Spinal cord (tissue), 3 donors: ENCODE measurements around a stretch of chr15.

GRCh38 chr15:67520330-67520894 is 519 bp upstream of the C15orf61 start:
- PRO-cap: no peak
- RAMPAGE, long total RNA: no peak

DNA sequence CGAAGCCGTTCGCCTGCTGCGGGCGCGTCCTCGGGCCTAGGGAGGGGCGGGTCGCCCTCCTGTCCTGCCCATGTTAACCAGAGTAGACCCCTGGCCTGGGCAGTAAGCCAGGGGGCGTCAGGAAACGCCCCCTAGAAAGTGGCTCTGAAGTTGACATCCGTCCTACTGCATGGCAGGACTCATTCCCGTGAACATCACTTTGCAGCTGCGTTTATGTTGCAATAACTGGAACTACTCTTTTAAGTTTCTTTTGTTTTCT is 788 bp downstream of the C15orf61 start:
- PRO-cap: no peak
- RAMPAGE, long total RNA: no peak

GRCh38 chr15:67916979-67917511 is 91.7 kb downstream of the SKOR1 start:
- PRO-cap: no peak
- RAMPAGE, long total RNA: no peak

DNA sequence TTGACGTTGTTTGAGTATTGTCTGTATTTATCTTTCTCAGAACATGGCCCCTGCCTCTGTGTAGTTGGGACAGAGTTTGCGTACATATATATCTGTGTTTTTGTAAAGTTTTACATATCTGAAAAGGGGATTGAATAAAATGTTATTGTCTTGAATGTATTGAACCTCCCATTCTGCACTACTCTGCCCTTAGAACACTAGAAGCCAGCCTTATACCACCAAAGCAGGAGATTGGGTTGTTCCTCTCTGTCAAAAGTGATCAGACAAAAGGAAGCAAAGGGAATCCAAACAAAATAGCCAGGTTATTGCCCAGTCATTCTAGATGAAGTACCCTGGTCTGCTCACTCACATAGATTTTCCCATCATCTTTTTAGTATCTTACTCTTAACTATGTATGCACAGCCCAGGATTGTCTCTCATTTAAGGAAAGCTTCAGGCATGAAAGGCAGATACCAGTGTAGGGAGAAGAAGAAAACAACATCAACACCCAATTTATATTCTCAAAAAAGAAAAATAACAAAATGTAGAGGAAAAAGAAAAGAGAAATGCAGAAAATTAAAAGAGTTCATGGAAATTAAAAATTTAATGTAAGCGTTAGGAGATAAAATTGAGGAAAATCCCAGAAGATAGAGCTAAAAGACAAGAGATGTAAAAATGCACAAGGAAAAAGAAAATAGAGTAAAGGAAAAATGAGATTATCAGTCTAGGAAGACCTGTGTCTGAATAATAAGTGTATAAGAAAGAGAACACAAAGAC is 27.1 kb downstream of the PIAS1 start:
- PRO-cap: no peak
- RAMPAGE, long total RNA: no peak

DNA sequence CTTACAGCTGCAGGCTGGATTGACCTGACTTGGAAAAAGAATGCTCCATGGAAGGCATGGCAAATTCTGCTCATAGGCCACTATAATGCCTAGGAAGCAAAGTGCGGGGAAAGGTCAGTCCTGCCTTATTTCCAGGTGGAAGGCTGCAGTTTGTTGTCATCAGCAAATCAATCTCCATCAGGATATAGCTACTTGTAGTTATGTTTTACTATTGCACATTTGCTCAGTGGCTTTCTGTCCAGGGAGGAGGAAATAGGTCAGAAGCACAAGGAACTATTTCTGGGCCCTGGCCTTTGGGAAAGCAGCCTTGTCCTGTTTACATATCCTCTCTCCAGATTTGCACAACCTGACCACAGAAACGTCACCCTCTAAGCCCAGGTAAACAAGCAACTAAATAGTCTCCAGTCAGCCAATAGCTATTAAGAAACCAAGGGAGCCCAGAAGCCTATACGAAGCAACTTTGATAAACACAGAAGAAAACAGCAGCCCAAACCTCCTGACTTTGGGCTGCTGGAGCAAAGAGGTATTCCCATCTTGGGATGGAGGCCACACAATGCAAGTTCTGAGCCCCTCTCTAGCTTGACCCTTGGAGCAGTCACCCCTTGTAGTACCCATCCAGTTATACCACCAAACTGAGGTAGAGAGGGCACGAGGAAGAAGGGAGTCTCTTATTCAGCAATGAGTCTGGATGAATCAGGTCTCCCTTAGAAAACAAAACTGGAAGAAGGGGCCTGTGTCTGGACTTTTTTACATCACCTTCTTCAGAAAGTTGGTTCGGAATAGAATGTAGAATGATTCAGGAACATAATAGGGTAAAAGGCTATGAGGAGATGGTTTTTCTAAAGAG is 2.3 kb upstream of the FEM1B start:
- PRO-cap: no peak
- RAMPAGE, long total RNA: no peak

- PRO-cap: no peak
- RAMPAGE, long total RNA: no peak
These were observed 431 bp upstream of the FEM1B start for GRCh38 chr15:68277115-68277513.

GRCh38 chr15:68300215-68300954 is 22.8 kb downstream of the FEM1B start:
- PRO-cap: no peak
- RAMPAGE, long total RNA: no peak

GRCh38 chr15:68375023-68375801 is 56.8 kb downstream of the ITGA11 start:
- PRO-cap: no peak
- RAMPAGE, long total RNA: no peak

- PRO-cap: no peak
- RAMPAGE, long total RNA: no peak
These were observed 37.7 kb downstream of the CORO2B start for GRCh38 chr15:68616474-68616940.

DNA sequence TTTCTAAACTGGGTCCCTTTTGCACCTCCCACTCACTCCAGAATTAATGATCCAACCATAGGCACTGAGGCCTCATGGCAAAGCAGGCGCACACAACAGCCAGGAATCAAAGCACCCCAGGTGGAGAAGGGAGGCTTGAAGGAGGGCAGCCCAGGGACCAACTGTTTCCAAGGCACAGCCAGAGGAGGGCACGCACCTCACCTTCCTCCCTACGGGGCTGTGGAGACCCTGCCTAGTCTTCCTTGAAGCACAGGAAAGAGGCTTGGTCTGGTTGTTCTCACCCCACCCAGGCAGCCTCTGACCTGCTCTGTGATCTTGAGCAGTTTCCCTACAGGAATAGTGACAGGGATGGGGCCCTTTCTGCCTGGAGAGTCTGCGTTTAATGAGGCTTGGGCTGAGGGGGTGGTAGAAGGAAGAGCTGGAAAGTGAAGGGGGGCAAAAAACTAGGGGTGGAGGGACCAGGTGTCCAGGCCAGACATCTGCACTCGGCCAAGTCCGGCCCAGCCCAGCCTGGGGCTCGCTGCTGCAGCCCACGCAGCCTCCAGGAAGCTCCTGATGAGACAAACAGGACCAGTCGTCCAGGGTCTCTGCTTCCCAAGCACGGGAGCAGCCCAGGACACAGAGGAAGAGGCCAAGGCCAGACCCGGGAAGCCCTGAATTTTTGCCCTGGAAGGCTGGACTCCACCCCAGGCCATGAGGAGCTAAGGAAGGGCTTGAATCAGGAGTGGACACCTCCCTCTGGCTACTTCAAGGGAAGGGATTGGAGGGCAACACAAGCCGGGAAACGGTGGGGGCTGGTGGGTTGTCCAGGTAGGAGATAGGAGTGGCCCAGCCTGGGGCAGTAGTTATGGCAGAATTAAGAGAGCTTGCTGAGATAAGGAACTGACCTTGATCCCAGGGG is 89.8 kb downstream of the ANP32A start:
- PRO-cap: no peak
- RAMPAGE, long total RNA: no peak

DNA sequence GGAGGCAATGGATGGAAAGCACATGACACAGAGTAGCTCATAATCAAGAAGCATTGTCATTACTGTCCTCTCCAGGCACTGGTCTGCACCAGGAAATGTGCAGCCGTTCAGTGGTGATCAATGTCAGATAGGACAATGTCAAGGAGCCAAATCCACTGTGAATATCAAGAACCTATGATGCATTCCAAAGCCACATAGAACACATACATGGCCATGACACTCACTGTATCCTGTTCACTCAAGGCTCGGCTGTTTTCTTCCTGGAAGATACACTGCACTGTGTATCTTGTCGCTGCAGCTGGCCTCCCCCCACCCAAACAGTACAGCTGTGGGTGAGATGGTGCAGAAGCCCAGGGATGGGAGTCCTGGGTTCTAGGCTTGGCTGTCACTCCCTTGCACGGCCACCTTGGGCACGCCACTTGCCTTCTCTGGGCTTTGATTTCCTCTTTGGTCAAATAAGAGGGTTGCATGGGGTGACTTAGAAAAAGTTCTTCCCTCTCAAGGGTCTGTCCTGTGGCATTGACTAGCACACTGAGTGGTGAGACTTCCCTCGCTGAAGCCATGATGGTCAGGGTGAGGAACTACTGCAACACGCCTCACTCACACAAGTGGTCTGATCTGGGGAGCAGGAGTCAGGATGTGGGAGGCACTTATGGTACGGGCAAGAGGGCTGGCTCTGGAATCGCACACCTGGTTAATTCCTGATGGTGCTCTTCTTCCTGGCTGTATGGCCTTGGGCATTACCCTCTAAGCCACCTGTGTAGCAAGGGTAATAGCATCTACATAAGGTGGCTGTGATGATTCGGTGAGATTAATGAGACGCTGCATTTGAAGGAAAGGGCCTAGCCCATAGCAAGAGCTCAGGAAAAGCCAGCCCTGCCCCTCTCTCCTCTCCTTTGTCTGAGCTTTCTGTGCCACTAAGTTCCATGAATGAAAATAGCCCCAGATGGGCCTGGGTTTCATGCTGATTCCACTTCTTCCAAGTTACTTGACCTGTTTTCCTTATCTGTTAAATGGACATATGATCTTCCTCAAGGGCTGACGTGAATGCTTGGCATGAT is 44.1 kb downstream of the ANP32A start:
- PRO-cap: no peak
- RAMPAGE, long total RNA: no peak

DNA sequence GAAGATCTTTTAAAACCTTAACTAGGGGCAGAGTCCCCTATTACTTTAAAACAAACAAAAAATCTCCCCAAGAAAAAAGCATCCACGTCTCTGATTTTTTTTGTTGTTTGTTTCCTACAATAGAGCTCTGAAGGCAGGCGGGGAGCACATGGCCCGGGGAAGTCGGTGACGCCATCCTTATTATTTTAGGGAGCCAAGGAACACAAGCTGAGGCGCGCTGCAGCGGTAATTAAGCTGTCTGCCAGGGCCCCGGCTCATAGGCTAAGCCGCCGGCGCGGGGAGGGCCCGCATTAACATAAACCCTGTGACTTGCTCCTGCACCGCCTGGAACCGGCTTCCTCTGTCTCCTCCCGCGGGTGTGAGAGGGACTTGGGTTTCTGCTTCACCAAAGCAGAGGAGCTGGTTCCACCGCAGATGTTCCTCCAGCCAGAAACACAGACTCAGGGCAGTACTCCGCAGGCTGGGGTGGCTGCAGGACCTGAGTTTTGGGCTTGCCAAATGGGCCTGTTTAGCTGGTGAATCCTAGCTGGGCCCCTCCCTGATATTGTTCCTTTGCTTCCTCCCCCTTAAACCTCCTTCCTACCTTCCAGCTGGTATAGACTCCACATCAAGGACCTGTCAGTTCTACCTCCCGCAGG is 25.4 kb downstream of the ANP32A start:
- PRO-cap: no peak
- RAMPAGE, long total RNA: no peak

DNA sequence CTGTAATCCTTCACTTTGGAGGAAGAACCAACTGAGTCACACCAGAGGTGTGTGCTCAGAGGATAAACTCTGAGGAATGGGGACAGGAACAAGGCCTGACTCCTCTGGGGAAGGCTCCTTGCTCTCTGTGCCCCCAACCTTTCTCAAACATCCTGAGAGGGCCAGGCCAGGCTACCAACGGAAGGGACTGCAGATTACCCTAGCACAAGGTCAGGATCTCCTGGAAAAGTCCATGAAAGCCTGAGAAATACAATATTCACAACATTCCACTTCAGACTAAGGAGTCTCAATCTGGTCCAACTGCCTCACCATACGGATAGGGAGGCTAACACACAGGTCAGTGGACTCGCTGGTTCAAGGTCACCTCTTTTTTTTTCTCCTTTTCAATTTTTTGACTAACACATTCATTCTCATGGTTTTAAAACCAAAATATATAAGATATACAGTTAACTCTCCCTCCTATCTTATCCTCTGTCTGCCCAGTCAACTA is 18.9 kb downstream of the ANP32A start:
- PRO-cap: no peak
- RAMPAGE, long total RNA: no peak

DNA sequence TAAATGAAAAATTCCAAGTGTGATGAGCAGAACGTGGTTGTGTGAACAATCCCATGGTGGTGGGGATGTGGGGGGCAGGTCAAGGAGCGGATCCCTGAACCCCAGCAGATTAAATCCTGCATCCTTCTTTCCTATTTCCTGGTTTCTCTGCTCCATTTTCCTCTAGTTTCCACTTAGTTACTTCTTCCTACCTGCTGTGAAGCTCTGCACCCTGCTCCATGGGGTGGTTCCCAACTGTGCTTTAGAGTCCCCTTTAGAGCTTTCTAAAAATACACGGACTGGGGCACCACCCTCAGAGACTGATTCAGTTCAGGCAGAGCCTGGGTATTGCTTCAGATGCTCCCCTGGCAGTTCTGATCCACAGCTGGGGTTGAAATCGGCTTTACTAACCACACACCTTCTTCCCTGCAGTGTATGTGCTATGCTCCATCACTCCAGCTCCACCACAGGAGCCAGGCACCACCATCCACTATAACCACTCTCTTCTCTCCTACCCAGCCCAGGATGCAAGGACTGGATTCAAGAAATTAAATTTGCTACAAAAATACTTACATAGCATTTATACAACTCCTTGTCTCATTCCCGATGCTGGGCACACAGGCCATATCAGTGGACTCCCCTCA is 12.6 kb downstream of the ANP32A start:
- PRO-cap: no peak
- RAMPAGE, long total RNA: no peak

GRCh38 chr15:68819371-68819688 is 1.4 kb downstream of the ANP32A start:
- PRO-cap: no peak
- RAMPAGE, long total RNA: no peak

DNA sequence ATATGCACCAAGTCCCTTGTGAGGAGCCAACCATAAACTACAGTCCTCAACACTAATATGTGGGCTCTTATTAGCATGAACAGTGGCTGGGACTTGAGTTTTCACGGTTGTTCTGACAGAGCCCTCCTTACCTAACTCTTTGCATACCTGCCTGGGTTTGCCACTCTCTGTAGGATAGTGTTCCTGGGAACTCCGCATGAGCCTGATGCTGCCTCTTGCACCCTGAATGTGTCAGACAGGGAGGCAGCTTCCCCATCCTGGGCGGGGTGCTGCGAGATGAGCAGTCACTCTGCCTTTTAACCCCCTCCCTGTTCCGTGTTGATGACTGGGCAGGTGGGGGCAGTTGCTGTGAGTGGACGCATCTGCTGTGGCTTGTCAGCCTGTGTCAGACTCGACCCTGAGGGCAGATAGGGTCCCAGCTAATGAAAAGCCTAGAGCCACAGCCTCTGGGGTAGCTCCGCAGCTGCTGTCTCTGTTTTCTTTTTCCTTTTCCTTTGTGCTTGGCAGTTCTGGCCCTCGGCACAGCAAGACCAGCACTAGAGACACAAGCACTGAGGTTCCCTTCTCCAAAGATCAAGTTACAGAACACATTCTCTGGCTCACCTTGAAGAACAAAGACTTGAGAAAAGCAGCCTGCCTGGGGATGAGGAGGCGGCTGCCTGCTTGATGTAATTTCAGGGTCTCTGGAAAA is 43.1 kb upstream of the GLCE start:
- PRO-cap: no peak
- RAMPAGE, long total RNA: no peak

- PRO-cap: no peak
- RAMPAGE, long total RNA: no peak
These were observed 1.3 kb downstream of the GLCE start for GRCh38 chr15:69161554-69162246.

DNA sequence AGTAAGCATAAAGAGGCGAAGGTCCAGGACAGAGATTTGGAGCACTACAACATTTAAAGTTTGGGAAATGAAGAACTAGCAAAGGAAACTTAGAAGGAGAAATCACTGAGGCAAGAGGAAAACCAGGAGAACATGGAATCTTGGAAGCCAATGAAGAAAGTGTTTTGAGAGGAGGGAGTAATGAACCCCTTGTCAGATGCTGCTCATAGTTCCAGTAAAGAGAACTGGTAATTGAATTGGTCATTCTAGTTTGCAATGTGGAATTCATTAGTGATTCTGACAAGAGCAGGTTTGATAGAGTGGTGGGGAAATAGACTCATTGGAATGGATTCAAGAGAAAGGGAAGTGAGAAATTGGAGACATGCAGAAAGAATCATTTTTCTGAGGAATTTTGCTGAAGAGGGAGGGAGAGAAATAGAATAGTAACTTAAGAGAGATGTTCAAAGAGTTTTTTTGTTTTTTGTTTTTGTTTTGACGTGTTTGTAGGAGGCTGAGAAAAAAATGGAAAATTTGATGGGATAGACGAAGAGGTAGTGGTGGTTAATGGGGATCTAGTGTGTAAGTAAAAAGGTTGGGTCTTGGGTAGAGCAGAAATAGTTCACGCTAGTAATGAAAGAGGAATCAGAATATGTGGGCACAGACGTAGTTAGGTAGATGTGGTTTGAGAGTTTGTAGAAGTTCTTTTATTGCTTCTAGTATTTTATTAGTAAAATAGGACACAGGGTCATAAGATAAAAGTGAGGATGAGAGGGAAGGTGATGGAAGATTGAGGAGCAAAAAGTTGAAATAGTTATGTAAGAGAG is 21.1 kb downstream of the GLCE start:
- PRO-cap: no peak
- RAMPAGE, long total RNA: no peak

DNA sequence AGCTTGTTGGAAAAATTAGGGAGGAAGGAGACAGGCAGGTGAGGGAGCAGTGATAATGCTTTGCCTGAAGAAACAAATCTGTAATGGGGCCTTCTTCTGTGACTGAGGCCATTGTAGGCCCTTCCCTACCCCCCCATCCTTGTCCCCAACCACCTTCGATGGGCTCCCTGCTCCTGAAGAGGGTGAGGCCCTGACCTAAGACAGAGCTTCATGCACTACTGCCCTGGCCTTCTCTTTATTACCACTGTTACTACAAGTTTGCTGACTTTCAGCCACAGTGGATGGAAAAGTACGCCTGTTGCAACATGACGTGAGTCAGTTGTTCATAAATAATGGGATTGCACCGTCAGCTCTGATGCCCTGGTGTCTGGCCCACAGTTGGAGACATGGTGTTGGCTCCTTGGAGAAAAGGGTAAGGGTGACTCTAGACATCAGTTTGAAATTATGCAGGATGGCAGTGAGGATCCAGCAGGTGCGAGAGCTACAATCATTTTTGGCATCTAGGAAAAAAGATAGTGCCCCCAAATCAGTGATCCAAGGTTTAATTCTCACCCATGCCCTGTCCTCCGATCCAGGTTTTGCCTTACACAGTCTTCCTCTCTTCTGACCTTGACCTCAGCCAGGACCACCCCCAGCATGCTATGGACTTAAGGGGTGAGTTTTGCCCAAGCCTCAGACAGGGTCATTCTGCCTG is 5.5 kb downstream of the PAQR5 start:
- PRO-cap: no peak
- RAMPAGE, long total RNA: no peak

DNA sequence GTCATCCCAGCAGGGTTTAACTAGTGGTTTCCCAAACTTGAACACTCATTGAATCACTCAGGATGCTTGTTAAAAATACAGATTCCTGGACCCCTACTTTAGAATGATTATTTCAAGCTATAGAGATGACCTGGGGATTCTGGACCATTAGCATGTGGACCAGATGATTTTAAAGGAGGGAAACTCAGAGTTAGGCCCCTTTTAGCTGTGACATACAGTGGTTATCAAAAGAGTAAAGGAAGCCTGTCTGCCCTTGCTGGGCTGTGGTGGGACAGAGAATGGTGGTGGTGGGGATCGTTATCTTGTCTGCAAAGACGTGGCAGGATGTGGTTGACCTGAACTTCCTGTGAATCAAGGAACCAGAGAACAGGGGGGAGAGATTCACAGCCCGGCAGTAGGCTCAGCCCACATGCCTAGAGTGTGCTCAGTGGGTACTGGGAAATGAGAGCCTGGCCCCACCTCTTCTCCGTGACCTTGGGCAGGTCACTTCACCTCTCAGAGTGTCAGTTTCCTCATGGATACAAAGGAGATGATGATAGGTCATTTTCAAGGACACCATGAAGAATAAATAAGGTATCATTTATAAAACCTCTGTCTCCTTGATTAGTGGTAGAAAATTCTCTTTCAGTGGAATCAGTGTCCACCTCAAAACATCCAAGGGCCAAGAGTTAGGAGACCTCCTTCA is 306.4 kb downstream of the RPLP1 start:
- PRO-cap: no peak
- RAMPAGE, long total RNA: no peak